ENCODE data around the genes CXCL1 and EREG.

DNA sequence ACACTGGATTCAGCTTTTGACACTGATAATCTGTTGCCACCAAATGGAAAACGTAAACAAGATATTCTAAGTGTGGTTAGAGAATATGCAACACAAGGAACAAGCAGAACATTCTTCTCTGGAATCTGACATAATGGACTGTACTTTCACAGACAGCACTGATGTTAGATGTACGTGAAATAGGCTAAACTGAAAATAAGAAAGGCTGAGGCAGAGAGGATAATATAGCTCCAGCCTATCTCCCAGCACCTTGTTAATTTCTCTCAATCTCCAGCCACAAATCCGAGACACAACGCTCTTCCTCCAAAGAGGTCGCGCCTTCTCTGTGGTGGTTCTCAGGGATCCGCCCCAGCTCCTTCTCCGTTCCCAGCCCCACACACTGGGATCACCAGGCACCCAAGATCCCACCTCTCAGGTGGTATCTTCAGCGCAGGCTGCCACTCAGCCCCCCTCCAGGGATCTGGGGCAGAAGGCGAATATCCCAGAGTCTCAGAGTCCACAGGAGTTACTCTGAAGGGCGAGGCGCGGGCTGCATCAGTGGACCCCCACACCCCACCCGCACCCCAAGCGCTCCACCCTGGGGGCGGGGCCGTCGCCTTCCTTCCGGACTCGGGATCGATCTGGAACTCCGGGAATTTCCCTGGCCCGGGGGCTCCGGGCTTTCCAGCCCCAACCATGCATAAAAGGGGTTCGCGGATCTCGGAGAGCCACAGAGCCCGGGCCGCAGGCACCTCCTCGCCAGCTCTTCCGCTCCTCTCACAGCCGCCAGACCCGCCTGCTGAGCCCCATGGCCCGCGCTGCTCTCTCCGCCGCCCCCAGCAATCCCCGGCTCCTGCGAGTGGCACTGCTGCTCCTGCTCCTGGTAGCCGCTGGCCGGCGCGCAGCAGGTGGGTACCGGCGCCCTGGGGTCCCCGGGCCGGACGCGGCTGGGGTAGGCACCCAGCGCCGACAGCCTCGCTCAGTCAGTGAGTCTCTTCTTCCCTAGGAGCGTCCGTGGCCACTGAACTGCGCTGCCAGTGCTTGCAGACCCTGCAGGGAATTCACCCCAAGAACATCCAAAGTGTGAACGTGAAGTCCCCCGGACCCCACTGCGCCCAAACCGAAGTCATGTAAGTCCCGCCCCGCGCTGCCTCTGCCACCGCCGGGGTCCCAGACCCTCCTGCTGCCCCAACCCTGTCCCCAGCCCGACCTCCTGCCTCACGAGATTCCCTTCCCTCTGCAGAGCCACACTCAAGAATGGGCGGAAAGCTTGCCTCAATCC is at the start of gene CXCL1:
Gene CXCL1 (plus strand): TSS at position 710 of the 1,261 bp plus-strand sequence.
- PRO-cap, 2 experiments: peak in 2 of 2 experiments; most common plus-strand start position 710 of the sequence (in 2); most common minus-strand start position 512 of the sequence (in 1)

DNA sequence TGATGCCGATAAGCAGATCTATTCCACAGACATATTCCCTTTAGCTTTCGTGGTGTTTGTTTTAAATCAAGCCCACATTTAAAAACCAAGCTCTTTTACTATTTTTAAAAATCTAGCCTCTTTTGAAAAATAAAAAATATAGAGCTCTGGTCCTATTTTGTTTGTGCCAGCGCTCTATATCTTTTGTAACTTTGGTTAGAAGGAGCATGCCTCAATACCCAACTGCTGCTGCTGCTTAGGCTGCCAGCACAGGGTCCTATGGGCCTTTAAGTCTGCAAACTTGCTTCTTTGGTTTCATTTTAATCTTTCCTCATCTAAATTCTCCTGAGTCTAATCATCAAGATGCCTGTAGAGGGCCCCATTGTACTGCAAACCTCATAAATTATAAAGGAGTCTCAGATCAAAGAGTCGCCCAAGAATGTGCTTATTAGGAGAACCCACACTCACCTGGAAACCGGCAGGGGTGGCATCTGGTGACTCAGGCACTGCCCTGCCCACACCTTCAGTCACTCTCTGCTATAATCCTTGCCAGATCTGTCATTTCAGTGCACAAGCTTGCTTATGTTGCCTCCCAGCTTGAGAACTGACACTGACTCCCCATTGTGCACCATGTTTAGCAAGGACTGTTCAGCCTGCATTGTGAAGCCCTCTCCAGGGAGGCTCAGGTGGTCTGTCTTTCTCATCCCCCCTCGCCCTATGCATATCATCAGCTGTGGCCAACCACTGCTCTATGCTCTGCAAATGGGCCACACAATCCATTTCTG is 12.2 kb downstream of the EPGN start:
- PRO-cap, 2 experiments: no peak in any of the 2 experiments

GRCh38 chr4:74364577-74365639 is at the start of gene EREG:
Gene EREG (plus strand): TSS chr4:74365145.
- PRO-cap, 2 experiments: no peak in any of the 2 experiments

DNA sequence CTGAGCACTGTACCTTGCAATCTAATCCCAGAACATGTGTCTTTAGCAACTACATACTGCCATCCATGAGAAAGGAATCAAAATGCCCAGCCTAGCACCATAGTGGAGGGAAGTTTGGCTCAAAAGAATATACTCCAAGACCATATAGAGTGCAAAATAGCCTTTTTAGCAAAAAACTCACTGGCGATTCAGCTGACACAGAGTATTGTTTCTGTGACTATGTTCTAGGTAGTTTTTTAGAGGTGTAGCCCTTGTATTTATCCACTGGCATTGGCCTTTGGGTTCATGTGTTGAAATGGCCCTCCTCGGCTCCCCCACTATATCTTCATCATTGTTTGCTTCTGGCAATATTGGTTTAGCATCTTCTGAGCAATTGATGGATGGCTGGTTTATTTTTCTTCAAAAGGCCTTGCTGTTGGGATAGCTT is 27.6 kb downstream of the AREG start:
- PRO-cap, 2 experiments: no peak in any of the 2 experiments

DNA sequence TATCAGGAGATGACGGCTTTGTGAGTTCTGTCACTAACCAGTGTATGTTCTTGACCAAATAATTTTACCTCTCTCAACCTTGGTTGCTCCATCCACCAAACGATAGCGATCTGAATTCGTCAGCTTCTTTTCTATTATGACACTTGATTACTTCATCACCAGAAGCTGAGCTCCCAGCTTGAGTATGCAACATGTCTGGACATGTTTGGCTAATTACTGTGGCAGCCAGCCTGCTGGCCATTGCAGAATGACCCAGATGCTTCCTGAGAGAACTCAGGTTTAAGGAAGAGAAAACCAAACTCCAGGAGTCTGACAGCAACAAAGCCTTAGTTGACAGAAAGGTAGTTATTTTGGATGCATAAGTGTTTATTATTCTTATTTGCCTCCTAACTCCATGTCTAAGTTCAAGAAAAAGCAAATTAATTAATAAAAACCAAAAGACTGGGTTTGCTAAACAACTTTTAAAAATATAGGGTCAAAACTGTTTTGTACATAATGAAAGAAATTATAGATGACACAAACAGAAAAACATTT is 46.4 kb upstream of the PARM1 start:
- PRO-cap, 2 experiments: no peak in any of the 2 experiments

- PRO-cap, 2 experiments: no peak in any of the 2 experiments
Measured at GRCh38 chr4:75048630-75049385, 115.9 kb downstream of the PARM1 start.

DNA sequence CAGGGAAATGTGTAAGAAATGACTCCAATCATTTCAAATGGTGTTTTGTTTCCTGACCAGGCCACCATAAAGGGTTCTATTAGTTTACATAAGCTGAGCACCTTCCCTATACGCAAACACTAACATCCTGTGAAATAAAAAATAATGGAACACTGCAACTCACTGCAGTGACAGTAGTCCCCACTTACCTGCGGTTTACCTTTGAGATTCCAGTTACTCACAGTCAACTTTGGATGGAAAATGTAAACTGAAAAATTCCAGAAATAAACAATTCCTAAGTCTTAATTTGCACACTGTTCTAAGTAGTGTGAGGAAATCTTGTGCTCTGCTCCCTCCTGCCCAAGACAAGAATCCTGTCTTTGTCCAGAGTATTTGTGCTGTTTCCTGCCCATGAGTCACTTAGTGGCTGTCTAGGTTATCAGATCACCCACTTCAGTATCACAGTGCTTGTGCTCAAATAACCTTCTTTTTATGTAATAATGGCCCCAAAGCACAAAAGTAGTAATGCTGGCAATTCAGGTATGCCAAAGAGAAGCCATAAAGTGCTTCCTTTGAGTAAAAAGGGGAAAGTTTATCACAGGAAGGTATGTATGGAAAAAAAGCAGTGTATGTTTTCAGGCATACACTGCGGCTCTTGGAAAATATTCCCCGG is 265.2 kb downstream of the RCHY1 start:
- PRO-cap, 2 experiments: no peak in any of the 2 experiments

- PRO-cap, 2 experiments: no peak in any of the 2 experiments
Measured at GRCh38 chr4:75639022-75639661, 8.8 kb upstream of the CDKL2 start.

DNA sequence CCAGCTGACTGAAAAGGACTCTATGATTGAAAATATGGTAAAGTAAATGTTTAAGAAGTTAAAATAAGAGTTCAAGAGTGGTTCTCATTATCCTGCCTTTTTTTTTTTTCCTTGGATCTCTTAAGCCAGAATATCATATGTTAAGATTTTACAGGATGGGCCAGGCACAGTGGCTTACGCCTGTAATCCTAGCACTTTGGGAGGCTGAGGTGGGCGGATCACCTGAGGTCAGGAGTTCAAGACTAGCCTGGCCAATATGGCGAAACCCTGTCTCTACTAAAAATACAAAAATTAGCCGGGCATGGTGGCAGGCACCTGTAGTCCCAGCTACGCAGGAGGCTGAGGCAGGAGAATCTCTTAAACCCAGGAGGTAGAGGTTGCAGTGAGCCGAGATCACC is 80.9 kb downstream of the USO1 start:
- PRO-cap, 2 experiments: no peak in any of the 2 experiments

GRCh38 chr4:76011475-76012523 is 4.5 kb upstream of the CXCL9 start:
- PRO-cap, 2 experiments: no peak in any of the 2 experiments

DNA sequence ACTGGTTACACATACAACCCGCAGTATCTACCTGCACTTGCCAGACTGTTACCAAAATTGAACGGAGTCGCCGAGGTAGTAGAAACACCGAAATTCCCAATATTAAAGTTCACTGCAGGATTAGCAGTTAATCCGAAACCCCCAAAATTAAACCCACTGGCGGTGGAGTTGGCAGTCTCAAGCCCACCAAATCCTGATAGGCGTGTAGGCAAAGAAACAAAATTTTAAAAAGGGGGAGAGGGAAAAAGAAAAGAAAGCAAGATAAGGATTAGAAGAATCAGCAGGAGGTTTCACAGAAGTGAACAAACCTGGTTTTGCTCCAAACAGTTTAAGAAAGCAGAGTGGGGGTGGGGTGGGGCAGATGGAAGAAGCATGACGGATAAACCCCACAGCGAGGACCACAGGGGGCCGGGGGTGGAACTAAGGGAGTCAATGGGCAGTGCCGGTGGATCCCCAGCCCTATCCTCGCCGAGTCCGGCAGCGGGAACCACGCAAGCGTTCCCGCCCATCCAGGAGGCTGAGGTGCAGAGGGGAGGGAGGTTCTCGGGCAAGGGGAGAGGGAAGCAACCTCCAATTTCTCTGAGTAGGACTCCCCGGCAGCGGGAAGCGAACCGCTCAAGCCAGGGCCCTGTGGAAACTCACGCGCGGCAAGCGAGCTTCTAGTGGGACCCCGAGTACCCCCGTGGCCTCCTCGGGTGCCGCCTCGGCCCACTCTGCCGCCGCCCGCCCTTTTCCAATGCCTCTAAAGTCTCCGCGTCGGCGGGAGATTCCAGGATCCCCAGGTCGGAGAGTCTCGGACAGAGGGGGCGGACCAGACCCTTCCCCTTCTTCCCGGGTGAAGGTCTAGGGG is 524 bp downstream of the NUP54 start:
- PRO-cap, 2 experiments: no peak in any of the 2 experiments

GRCh38 chr4:76563179-76563930 is 128.3 kb downstream of the SHROOM3 start:
- PRO-cap, 2 experiments: no peak in any of the 2 experiments

GRCh38 chr4:76581356-76581926 is 146.4 kb downstream of the SHROOM3 start:
- PRO-cap, 2 experiments: no peak in any of the 2 experiments

DNA sequence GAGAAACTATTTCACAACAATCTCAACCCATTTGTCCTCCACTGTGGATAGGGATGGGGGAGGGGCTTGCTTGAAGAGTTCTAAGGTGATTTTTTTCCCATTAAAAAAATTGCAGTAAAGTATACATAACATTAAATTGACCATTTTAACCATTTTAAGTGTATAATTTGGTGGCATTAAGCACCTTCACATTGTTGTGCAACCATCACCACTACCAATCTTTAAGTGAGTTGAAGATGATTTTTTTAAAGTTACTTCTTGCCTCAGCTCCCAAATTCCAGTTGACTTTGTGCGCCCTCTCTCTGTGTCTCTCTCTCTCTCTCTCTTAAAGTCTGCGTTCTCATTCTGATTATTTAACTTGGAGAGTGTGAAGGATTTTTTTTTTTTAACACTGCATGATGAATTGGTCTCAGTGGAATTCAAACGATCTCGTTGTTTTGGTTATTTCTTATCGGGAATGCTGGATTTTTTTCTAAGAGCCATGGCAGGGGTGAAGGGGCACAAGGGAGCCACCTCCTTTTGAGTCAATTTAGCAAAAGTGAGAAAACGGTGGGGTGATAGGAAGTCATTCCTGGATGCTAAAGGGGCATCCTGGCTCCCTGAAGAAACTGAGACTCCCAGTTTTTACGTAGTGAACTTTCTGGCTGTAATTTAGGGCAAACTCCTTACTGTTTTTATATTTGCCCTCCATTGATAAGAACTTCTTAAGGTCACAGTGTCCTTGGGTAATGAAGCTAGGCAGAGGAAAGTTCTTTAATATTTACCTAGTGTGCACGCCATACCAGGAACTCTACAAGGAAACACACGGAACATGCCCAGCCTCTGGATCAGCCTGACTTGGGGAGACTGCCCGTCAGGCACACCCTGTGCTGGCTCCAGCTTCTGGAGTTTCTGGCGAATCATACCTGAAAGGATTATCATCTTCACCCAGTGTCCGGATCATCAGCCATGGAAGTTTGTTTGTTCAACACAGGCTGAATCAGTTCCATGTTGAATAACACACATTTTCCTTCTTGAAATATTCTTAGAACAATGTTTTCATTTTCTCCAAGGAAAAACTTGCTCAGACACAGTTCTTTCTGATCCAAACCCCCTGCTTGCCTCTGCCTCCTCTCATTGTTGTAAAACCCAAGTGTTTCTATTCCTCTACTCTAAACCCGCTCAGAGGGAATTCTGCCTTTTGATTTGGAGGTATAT is 176.3 kb downstream of the SHROOM3 start:
- PRO-cap, 2 experiments: no peak in any of the 2 experiments

DNA sequence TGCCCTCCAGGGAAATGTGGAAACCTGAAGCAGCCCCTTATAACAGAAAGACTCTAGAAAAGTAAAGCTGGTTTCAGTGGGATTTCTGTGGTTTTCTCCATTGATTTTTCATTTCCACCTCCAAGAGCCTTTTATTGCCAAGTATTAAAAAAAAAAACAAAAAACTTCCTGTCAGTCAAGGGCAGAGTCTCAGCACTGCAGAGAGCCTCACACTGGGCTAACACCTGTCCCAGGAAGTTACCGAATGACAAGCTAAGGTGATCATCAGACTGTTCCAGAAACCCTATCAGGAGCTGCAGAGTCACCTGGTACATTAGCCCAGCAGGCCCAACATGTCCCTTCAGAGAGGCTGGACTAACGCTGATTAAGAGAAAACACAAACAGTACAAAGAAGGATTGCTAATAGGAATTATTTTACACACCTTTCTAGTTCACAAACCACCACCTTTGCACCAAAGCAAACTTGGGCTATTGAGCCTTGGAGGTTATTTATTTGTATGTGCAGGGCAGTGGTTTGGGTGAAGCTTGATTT is 186.0 kb downstream of the SHROOM3 start:
- PRO-cap, 2 experiments: no peak in any of the 2 experiments

DNA sequence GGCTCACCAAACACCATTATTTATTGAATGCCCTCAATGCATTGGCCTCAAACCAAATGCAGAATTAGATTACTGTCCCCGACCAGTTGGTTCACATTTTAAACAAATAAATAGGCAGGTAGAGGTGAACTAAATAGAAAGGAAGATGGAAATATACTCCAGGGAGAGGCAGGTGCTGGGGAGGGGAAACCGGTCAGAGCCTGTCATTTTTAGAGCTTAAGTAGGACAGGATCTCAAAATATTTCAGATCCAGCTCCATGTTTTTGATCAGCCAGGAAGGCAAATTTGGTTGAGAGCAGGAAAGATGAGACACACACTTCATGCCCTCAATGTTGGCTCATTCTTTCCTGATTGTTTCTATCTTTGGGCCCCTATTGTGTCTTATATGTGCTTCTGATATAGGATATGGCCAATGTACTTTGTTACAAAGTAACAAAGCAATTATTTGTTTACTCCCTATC is 206.7 kb downstream of the SHROOM3 start:
- PRO-cap, 2 experiments: no peak in any of the 2 experiments

- PRO-cap, 2 experiments: no peak in any of the 2 experiments
Measured at GRCh38 chr4:76902595-76902964, 4.6 kb upstream of the SOWAHB start.

DNA sequence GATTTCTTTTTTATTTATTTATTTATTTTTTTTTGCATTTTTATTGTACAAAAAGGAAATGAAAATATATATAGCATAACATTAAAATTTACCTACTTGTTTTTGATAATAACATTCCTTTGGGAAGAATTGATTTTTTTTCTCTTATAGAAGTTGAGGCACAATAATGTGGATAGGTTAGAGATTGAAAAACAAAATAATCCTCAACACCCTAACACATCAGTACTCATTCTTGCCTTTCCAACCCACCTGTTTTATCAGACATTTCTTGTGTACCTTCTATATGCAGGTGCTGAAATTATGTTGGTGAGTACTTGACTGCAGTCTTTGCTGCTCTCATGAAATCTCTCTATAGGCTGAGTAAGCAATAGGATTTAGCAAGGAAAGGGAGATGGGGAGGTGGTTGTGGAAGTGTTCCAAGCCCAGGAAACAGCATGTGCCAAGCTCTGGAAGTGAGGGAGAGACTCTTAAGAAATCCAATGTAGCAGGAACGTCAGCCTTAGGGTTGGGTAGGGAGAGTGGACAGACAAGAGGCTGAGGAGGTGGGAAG is 5.5 kb downstream of the SEPTIN11 start:
- PRO-cap, 2 experiments: no peak in any of the 2 experiments

GRCh38 chr4:76963184-76963478 is 13.6 kb downstream of the SEPTIN11 start:
- PRO-cap, 2 experiments: no peak in any of the 2 experiments

DNA sequence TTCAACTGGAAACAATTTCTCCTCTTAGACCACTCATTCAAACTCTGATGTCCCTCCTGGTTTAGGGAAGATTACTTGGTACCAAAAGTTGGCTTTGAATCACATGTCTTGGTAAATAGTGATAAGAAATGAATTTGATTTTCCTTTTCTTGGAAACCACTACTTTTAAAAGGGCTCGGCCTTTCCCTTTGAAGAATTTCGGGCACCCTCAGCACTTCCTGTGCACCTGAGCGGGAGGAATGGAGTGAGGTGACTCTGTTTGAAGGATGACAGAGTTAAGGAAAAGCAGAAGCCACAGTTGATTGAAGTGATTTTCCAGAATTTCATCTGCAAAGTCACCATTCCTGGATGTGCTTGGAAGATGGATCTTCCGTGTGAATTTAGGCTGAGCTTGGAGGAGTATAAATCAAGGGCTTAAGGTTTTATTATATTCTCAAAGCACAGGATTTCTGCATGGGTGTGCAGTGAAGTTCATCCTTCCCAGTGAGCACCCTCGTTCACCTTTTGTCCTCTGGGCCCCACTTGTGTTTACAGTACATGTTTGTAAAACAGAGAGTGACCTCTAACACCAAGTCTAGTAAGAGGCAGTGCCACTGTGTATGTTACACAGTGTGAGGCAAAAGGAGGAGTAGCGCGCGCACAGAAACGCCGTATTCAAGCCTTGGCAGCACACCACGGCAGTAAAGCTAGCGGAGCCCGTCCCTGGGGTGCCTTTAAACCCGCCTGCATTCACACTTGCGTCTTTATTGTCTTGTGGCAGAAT is 52.1 kb downstream of the CCNI start:
- PRO-cap, 2 experiments: no peak in any of the 2 experiments